ENCODE measurements around a stretch of chr17.

DNA sequence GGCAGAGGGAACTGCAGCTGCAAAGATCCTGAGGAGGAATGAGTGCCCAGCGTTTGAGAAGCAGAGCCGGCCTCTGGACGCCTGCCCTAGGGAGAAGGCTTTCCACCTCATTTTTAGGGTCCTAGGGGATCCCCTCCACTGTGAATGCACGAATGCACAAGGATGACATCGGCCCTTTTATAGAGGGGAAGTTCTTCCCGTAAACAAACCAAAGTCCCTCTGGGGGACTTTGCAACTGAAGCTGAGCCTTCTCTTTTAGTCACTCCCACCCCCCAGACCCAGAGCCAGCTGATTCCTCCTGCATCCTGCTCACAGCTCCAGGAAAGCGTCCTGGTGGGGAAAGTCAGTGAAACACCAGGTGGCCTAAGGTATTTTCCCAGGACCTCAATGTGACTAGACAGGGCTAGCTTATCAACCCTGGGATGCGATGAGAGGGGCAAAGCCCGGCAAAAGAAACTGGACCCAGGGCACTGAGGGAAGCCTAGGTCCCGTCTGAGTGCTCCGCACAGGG, 13.1 kb upstream of the MPRIP start:
- RRBS, 2 experiments, result no CpG with 5 or more reads among the region's 11 CpGs

DNA sequence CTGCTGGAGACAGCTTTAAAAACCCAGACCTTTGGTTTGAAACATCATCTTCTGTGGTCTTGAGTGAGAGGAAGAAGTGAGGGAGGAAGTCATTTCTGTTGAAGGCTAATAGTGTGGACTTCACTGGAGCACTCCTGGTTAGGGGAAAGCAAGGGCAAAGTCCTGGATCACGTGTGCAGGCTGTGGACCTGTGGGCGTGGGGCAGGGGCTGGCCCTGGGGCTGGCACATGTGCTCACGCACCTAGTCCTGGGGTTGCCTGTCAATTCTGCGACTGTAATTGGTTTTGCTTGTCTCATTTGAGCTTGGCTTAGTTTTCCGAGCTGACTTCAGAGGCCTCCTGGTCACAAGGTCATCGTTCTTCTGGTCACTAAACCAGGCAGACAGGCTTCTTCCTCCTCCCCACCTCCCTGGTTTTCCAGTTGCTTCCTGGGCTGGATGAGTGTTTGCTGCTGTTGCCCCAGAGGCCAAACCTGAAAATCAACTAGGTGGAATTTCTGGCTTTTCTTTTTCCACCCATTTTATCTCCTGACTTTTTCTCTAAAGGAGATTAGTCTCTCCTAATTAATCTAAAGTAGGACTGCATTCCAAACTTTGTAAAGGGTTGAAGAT, 36.1 kb downstream of the MPRIP start:
- RRBS, 2 experiments, result no CpG with 5 or more reads among the region's 6 CpGs

GRCh38 chr17:17087077-17088199, 45.2 kb downstream of the MPRIP start:
- RRBS, 2 experiments, result no CpG with 5 or more reads among the region's 19 CpGs

DNA sequence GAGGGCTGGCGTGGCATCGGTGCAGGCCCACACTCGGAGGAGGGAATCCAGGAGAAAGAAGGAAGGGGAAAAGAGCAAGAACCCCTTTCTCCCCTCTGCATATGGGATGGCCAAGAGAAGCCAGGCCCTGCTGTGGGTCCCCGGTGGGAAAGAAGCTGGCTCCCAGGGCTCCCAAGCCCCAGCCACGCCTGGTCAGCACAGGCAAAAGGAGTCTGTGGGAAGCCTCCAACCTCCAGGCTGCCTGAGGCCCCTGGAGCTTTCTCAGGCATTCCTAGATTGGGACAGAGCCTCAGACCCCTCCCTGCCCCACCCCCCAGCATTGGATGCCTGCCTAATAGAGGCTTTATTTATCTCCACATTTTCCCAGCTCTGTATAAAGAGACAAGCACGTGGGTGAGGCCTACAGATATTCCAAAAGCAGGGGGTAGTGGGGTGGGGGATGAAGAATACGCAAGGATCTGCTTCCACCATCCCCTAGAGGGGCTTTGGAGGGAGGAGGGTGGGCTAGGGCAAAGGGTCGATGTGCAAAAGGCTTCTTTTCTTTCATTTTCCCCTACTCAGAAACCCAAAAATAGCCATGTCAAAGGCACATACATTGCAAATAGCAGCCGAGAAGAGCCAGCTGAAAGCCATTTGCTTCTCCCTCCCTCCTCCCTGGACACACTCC, 56.4 kb downstream of the MPRIP start:
- RRBS, 2 experiments, result no CpG with 5 or more reads among the region's 9 CpGs

GRCh38 chr17:17126467-17126994, 79.6 kb downstream of the PLD6 start:
- RRBS, 2 experiments, result no CpG with 5 or more reads among the region's 14 CpGs

GRCh38 chr17:17229735-17230098, 7.3 kb downstream of the FLCN start:
- RRBS, 2 experiments, result no CpG with 5 or more reads among the region's 10 CpGs

DNA sequence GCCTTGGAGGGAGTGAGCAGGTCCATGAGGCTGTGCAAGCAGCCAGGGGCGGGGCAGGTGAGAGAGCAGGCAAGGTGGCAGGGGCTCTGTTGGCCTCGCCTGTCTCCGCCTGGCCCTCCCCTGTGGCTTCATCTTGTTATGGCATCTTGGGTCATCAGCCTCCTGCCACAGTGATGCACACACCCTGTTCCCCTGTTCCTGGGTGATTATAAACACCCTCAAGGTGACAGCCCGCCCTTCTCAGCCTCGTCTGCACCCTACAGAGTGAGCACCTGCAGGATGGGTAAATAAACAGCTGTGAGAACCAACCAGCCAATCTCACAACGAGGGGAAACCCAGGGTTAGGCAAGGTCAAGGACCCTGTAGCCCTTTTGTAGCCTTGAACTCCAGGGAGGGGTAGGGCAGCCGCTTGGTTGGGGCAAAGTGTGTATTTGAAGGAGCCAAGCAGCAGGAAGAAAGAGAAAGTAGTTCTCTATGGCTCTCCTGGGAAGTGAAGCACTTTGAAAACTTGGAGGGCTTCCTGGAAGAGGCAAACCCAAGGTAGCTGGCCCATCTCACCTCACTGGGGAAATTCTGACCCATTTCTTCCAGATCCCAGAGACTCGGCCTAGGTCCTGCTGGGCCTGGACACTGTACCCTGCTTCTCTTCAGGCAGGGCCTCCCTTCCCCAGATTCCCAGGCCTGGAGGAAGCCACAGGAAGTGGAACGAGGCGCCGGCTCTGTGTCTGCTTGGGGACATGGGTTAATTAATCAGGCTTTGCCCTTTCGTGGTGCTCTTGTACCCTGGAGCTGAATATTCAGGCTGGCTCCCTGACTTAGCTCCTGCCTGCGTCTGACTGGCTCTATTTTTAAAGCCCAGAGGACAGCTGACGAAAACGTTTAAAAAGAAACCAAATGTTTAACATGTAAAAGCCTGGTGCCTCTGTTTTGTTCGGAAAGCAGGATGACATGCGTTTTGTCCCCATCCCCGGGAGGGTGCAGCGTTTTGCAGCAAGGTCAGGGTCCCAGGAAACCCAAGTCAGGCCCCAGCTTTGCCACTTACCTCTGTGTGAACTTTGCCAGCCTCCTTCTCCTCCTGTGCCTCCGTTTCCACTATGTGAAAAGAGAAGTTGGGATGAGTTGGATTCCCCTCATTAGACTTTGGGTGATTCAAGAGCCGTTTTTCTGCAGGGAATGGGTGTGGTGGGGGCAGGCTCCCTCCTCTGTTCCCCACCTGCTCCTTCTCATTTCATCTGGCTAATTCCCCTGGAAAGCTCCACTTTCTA, 60.9 kb downstream of the NT5M start:
- RRBS, 2 experiments, result no CpG with 5 or more reads among the region's 21 CpGs

GRCh38 chr17:17403491-17404324, 73.1 kb upstream of the MED9 start:
- RRBS, 2 experiments, result 100% methylated on average over 1 of the region's 22 CpGs

- RRBS, 2 experiments, result no CpG with 5 or more reads among the region's 18 CpGs
Measured at GRCh38 chr17:17420127-17421180, 56.3 kb upstream of the MED9 start.

DNA sequence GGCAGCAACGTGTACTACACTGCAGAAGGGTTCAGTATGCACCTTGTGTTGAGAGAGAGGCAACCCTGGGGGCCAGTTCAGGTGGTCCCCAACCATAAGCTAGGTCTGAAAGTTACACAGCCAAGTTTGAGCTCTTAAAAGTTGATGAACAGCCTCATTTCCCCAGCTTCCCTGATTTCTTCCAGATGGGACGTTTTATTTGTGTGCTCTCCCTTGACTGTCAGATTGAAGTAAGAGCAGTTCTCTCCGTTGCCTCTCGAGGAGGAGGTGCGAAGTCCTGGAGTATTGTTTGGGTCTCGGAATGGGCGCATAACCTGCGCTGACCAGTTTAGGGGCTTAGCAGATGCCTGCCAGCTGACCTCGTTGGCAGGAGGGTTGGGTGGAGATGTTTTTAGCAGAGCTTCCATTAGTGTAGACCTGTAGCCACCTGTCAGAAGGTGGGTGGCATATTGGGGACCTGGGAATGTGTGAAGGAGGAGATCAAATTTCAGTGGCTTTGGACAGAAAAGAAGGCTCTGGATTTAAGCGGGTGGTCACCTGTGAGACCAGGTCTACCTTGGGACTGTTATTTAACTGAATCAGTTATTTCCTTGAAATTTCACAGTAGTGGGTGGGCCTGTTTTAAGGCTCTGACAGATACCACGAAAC, 3.7 kb downstream of the RASD1 start:
- RRBS, 2 experiments, result no CpG with 5 or more reads among the region's 11 CpGs

DNA sequence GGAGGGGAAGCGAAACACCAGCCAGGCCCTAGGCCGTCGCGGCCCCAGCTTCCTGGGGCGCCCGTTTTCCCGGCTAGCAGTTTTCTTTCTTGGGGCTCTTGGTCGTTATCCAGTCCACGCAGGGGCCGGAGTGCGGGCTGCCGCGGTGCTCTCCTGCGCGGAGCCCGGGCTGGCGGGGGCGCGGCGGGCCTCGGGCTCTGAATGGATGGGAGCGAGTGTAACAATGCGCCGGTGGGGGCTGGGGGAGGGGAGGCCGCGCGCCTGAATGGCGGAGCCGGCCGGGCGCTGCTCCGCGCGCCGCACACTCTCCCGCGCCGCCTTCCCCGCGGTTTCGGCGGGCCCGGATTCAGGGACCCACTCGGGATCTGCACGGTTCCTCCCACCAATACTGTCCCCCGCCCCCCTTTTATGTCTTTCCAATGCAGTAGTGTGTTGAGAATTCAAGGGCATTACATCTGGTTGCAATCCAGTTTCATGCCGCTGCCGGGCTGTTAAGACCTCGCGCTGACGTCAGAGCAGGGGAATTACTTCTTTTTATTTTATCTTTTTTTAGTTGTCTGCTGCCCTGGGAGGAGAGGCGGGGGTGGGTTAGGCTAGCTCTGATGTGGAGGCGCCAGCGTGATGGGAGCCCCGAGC, 1.5 kb downstream of the RAI1 start:
- RRBS, 2 experiments, result under 1 to 1% methylated on average over 34 to 36 of the region's 55 CpGs

- RRBS, 2 experiments, result no CpG with 5 or more reads among the region's 14 CpGs
Measured at GRCh38 chr17:17710641-17711440, 29.6 kb downstream of the RAI1 start.

DNA sequence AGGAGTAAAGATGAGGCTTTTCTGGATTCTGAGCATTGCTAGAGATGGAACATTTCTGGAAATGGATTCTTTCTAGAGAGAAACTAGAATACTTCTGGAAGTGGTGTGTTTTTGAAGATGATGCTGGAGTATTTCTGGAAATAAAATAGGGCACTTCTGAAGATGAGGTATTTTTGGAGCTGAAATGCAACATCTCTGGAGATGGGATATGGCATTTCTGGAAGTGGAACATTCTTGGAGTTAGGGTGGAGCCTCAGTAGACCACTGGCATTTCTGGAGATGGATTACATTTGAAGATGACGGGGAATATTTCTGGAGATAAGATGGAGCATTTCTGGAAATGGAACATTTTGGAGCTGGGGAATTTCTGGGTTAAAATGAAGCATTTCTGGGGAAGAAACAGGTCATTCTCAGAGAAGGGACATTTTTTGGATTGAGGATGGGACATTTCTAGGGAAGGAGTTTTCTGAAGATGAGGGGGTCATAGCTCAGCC, 55.5 kb downstream of the RAI1 start:
- RRBS, 2 experiments, result no CpG with 5 or more reads among the region's 1 CpG

GRCh38 chr17:17738772-17739368, 57.6 kb downstream of the RAI1 start:
- RRBS, 2 experiments, result no CpG with 5 or more reads among the region's 9 CpGs

DNA sequence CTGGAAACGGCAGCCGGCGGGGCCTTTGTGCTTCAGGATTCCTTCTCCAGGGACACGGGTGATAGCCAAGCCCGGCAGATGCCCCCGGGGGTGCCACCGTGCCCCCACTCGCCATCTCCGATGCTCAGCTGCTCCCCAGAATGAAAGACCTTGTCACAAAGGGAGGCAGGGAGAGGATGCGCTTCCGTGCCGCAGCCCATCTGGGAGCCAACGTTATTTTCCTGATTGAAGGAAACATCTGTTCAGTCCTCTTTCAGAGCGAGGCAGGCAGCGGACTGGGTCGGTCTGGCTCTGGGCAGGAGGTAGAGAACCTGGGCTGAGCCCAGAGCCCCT, 64.8 kb downstream of the RAI1 start:
- RRBS, 2 experiments, result 91 to 94% methylated on average over 4 of the region's 16 CpGs

- RRBS, 2 experiments, result no CpG with 5 or more reads among the region's 18 CpGs
Measured at GRCh38 chr17:17781127-17781767, 55.5 kb downstream of the SREBF1 start.

- RRBS, 2 experiments, result no CpG with 5 or more reads among the region's 6 CpGs
Measured at GRCh38 chr17:17818410-17818638, 18.5 kb downstream of the SREBF1 start.

DNA sequence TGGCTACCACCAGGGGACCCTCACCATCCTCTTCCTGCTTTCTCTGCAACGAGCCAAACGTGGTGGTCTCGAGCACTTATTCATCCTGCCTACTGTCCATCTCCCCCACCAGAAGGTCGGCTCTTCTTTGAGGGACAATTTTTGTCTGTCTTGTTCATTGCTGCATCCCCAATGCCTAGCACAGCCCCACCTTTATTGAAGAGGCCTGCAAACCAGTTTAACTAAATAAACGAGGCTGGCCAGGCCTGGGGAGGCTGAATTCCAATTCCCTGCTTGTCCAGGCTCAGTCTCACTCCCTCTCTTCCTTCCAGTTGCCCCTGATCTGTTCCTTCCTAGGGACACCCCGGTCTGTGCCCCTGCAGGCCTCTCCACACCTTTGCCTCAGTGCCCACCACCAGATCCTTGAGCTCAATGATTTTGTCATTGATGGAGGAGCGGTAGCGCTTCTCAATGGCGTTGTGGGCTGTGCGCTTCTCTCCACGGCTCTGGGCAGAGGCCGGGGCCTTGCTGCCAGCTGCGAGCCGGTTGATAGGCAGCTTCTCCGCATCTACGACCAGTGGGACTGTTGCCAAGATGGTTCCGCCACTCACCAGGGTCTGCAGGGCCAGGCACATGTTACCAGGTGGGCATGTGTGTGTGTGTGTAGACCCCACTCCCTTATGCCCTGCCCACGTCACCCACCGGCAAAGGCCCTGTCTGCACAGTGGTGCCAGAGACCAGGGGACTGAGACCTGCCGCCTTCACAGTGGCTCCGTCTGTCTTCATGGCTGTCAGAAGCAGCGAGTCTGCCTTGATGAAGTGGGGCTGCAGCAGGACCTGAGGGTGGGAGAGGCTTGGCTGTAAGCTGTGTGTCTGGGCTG, 17.9 kb downstream of the SREBF1 start:
- RRBS, 2 experiments, result no CpG with 5 or more reads among the region's 22 CpGs

DNA sequence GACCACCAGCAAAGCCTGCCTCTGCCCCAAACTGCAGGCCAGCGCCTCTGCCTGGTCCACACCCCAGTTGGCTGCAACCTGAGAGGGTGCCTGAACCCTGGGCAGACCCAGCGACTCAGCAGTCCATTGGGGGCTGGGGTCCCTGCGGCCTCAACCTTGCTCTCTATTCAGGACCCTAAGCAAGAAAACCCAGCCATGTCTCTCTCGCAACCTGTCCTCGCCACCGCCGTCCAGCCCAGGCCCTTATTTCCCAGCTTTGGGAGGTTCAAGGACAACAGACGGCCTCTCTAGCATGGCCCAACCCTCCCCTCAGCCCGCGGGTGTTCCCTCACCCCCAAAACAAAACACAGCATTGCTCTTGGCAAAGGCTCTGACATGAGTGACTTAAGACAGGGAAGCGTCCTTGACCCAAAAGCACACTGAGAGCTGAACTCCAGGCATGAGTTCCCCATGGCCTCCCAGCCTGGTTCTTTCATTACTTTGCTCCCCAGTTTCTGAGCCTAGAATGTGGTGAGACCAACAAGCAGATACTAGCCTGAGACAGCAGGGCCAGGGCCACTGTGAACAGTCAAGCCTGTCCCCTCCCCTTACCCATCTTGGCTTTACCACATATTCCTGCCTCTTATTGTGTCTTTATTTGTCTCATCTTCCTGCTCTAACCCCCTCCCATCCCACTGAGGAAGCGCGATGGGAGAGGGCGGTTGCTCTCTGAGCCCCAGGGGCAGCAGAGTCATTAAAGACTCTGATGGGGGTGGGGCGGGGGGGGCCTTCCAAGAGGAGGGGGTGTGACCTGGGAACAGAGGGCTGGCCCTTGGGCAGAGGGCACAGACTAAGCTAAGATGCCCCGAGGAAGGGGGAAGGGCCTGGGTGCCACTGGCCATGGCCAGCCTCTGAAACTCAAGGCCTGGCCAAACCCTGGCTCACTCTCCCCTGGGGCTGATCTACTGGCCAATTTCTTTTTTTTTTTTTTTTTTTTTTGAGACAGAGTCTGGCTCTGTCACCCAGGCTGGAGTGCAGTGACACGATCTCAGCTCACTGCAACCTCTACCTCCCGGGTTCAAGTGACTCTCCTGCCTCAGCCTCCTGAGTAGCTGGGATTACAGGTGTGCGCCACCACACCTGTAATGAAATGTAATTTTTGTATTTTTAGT, 11.8 kb downstream of the SREBF1 start:
- RRBS, 2 experiments, result no CpG with 5 or more reads among the region's 19 CpGs

DNA sequence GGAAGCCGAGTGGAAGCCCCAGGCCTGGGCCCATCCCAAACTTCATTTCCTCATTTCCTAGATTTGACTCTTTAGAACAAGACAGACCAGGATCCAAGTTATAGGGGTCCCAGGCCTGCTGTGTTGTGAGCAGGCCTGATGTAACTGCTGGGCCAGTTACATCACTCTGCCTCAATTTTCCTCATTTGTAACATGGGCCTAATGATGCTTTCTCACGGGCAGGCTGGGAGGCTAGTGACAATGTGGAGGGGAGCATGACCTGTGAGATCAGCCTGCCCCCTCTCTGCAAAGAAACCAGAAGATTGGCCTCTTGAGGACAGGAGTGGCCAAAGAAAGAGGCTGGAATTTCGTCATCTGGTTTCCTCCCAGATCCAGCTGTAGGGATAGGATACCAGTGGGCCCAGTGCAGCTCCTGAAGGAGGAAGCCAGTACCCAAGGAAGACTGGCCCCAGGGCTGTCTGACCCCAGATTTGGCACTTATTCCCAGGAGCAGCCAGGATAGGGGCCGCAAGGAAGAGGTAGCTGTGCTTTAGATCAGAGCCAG, 564 bp upstream of the SREBF1 start:
- RRBS, 2 experiments, result no CpG with 5 or more reads among the region's 4 CpGs

Data from NT2/D1 (cell line).